HT1080 (cell line): ENCODE measurements around a stretch of chr5.

DNA sequence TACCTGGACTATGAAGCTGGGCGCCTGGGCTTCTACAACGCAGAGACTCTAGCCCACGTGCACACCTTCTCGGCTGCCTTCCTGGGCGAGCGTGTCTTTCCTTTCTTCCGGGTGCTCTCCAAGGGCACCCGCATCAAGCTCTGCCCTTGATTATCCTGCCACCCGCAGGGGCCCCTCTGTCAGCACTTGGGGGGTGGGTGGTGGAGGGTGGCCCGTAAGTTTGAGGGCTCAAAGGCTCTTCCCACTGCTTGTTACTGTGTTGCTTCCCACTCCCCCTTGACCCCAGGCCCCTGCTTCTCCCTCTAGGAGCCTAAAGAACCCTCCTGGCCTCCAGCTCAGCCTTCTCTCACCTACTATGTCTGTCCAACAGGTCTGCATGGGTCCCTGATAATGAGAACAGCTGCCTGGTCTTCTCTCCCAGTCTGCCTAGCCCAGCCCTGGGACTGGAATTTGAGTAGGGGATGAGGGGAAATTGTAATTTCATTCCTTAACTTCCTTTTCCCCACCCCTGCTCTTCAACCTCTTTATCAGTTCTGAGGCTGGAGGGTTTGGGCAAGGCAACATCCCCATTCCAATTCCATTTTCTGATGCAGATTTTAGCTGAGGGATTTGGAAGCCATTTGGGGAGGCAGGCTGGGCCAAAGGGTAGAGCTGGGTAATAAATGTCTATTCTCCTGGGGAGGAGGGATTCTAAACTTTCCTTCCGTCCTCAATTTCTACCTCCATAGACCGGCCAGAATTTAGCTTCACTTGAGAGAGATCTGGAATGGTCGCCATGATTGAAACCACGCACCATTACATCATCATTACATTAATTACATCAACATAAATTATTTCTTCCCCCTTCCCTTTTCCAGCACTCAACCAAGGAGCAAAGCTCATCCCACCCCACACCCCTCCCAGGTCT lies 8.8 kb downstream of the RACK1 start:
RAMPAGE:
- cytosol, long total RNA: no peak
- long total RNA: no peak
- nucleus, long total RNA: no peak

DNA sequence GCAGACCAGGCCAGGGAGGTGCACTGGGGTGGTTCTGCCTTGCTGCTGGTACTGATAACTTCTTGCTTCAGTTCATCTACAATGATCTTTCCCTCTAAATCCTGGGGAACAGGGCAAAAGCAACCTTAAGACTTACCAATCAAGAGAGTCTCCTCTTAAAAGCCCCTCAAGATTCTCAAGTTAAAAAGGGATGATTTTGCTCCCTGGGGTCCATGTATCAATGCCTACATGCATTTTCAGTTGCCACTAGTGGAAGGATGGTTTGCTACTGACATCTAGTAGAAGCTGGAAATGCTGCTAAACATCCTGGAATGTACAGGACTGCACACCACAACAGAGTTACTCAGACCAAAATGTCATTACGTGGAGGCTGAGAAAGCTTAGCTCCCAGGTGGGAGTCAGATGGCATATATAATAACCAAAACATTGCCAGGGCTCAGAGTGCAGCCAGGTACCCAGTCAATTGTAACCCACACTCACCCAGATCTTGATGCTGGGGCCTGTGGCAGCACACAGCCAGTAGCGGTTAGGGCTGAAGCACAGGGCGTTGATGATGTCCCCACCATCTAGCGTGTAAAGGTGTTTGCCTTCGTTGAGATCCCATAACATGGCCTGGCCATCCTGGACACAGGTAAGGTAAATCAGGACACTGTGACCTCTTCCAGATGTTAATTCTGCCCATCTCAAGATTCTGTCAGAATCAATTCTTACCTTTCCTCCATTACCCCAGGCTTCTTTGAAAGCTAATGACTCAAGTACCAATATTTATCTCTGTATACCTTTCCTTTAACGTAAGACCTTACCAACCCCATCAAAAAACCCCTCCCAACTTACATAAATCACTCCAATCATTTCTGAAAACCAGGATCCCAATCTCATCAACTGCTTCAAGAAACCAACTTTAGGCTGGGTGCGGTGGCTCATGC lies 5.8 kb downstream of the RACK1 start:
RAMPAGE:
- cytosol, long total RNA: no peak
- long total RNA: no peak
- nucleus, long total RNA: no peak

RAMPAGE:
- cytosol, long total RNA: no peak
- long total RNA: no peak
- nucleus, long total RNA: no peak
These were observed 6.3 kb upstream of the TRIM52 start for GRCh38 chr5:181267200-181267774.